Fibroblast of the aortic adventitia (primary cell): ENCODE measurements around a stretch of chr10.

GRCh38 chr10:3248966-3249324 lies 76.4 kb upstream of the PITRM1 start:
- CAGE, long polyA plus RNA: no peak

DNA sequence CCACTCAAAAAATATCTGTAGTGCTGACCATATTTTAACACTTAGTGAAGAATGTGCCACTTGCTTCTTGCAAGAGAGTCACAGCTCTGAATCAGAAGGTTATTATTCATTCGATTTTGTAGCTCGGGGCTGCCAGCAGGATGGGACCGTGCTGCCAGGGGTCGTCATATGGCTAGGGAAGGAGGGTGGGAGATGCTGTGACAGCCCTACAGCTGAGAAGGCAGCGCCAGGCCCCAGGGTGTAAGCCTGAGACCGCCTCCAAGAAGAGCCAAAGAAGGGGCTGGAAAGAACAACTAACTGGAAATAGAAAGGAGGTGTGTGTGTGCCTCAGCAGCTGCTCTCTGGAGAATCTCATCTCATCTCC lies 152.2 kb upstream of the PITRM1 start:
- CAGE, long polyA plus RNA: no peak

- CAGE, long polyA plus RNA: no peak
Observed at GRCh38 chr10:3452988-3453397, 280.4 kb upstream of the PITRM1 start.

DNA sequence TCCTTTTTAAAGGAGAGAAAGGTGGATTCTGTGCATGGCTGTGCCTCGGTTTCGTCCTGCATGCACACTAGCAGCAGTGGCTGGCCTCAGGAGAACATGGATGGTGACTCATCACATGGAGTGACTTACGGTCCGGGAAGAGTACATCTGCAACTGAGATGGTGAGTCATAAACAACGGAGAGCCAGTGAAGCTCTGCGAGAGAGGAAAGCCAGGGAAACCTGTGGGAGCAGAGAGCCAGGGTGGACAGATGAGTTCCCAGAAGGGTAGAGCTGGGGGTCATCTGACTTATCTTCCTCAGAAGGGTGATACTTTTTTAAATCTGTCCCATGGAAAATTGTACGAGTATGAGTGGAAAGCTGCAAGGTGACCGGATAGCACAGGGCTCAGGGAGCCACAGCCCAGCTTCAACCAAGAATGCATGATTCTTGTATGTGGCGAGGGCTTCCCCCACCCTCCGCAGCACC lies 259.1 kb downstream of the KLF6 start:
- CAGE, long polyA plus RNA: no peak

- CAGE, long polyA plus RNA: no peak
Observed at GRCh38 chr10:3623749-3624027, 161.3 kb downstream of the KLF6 start.

DNA sequence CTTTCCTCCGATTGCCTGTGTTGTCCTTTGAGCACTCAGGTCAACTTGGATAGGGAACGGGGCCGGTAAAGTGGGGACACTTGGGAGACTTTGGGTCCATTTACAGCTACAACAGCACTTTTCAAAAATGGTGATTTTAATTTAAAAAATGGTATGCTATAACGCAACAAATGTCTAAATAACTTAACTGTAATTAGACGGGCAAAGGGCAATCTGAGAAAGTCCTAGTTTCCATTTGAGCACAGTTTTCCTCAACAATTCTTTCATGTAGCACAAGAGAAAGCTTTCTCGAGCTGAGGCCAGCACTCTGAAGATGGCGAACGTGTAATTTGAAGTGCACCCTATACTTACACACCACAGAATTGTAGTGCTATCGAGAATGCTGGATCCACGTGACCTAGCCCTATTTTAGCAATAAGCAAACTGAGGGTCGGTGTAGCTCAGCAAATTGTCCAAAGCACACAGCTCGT lies 10.2 kb downstream of the KLF6 start:
- CAGE, long polyA plus RNA: no peak

DNA sequence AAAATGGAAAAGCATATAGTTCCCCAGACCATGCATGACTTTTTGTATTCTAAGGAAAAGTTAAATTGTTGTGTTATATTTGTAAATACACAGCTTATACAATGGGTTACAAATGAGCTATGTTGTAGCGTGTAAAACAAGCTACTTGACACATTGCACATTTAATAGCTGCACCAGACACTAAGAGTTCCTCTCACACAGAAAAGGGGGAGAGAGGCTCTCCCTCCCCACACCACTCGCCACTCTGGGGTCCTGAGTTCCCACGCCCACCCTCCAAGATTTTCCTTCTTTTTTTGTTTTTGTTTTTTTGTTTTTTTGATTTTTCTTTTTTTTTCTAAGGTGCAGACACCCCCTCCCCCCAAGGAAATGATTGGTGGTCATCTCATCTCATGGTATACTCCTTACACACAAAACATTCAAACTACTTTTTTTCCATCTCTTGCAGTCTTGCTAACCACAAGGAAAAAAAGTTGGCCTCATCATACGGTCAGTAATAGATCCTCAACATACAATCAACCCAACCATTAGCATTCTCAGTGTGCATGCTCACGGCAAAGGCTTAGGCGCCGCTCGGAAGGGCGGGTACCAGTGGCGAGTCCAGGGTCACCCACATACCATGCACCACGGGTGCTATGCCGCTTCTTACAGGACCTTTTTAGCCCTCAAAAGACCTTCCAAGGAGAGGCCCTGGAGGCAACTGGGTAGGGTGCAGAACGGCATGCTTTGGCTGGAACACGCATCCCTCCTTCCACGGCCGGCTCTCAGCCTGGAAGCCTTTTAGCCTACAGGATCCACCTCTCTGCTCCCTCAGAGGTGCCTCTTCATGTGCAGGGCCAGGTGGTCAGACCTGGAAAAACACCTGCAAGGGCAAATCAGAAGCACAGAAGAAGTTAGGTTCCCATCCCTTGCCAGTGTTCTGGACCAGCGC lies 6.0 kb downstream of the KLF6 start:
- CAGE, long polyA plus RNA: no peak

- CAGE, long polyA plus RNA: no peak
Observed at GRCh38 chr10:3805156-3805624, 20.2 kb upstream of the KLF6 start.

GRCh38 chr10:3807956-3808616 lies 23.1 kb upstream of the KLF6 start:
- CAGE, long polyA plus RNA: no peak

- CAGE, long polyA plus RNA: no peak
Observed at GRCh38 chr10:3825735-3826414, 40.9 kb upstream of the KLF6 start.

GRCh38 chr10:3861734-3861965 lies 76.6 kb upstream of the KLF6 start:
- CAGE, long polyA plus RNA: no peak

- CAGE, long polyA plus RNA: no peak
Observed at GRCh38 chr10:3867240-3867941, 82.4 kb upstream of the KLF6 start.

- CAGE, long polyA plus RNA: no peak
Observed at GRCh38 chr10:3873517-3874495, 88.8 kb upstream of the KLF6 start.

- CAGE, long polyA plus RNA: no peak
Observed at GRCh38 chr10:3911503-3912407, 126.7 kb upstream of the KLF6 start.

DNA sequence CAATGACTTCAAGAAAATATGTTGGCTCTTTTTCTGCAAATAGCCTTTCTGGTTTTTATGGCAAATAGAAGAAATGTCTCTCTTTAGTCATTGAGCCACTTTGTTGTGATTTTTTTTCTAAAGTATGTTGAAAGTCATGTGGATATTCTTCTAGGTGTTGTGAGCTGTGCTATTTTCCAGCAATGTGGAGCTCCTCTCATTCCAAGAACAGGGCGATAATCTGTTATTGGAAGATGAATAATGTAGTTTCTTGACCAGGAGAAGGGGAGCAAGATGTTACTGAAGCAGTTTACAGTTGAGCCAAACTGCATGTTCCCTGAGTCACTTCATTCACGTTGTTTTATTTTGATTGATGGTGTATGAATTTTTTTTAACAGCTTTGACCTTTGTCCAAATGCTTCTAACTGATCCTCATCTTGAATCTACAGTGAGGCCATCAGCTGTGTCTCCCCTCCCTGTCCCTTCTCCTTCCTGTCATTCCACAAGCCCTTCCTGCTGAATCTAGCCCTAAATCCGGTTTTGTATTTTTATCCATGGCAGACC lies 277.0 kb upstream of the KLF6 start:
- CAGE, long polyA plus RNA: no peak

- CAGE, long polyA plus RNA: no peak
Observed at GRCh38 chr10:4241455-4242321, 456.7 kb upstream of the KLF6 start.

- CAGE, long polyA plus RNA: no peak
Observed at GRCh38 chr10:4280520-4281086, 495.6 kb upstream of the KLF6 start.

DNA sequence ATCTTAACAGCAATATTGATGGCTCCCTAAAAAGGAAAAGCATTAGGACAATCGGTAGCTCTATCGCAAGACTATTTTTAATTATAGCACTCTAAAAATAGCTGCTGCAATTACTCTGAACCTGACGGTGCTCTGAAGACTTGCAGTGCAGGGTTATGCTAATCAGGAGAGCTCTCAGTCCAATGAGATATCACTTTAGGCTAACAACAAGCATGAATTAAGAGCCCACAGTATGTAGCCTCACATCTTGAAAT lies 515.9 kb upstream of the AKR1E2 start:
- CAGE, long polyA plus RNA: no peak

GRCh38 chr10:4315483-4315955 lies 510.5 kb upstream of the AKR1E2 start:
- CAGE, long polyA plus RNA: no peak

GRCh38 chr10:4316216-4316454 lies 509.9 kb upstream of the AKR1E2 start:
- CAGE, long polyA plus RNA: no peak